Measurements from ENCODE around the genes PRELP, SOX13 and PIK3C2B.

DNA sequence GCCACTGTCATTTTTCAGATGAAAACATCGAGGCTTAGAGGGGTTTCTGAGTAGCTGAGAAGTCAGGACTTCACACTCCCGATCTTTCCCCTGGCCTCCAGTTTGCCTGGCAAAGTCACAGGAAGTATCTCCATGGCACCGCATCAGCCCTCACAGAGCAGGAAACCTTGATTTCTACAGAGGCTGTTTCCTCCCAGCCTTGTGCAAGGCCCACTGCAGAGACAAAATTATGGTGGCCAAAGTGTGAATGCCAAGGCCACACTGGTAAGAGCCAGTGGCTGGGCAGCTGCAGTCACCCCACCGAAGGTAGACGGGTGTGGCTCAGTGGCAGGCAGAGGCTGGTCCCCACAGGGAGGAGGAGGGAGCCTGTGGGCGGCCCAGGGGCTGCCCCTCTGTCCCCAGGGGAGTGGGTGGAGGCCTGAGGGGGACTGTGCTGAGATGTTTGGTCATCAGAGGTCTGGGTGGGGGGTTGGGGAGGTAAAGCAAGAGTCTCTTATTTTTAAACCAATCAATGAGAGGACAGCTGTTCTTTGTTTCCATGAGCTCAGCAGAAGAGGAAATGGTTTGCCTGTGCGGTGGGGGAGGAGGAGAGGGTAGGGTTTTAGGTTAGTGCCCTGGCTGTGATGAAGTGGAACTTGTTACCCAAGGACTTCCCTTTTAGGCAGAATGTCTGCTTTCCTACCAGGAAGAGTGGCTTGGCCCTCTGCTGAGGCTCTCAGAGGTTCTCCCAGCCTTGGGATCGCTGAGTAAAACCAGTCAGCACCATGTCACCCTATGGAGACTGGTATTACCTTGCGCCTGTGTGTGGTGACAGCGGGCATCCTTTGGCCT is 18.1 kb upstream of the BTG2 start:
- RRBS, result no CpG with 5 or more reads among the region's 10 CpGs

DNA sequence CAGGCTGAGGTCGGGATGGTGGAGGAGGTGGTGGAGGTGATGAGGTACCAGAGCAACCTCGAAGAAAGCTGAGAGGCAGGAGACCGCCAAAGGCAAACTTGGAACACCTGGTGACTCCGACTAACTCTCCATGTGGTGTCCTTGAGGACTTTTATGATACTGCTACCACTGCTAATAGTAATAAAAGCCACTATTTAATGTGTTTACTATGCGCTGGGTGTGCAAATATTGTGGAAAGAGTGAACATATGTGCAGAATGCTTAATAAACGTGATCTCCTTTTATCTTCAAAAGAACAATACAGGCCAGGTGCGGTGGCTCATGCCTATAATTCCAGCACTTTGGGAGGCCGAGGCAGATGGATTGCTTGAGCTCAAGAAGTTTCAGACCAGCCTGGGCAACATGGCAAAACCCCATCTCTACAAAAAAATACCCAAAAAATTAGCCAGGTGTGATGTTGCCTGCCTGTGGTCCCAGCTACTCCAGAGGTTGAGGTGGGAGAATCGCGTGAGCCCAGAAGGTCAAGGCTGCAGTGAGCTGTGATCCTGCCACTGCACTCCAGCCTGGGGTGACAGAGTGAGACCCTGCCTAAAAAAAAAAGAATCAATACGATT is 16.7 kb upstream of the BTG2 start:
- RRBS, result no CpG with 5 or more reads among the region's 11 CpGs

- RRBS, result no CpG with 5 or more reads among the region's 4 CpGs
Observed at GRCh38 chr1:203299015-203299563, 6.2 kb upstream of the BTG2 start.

DNA sequence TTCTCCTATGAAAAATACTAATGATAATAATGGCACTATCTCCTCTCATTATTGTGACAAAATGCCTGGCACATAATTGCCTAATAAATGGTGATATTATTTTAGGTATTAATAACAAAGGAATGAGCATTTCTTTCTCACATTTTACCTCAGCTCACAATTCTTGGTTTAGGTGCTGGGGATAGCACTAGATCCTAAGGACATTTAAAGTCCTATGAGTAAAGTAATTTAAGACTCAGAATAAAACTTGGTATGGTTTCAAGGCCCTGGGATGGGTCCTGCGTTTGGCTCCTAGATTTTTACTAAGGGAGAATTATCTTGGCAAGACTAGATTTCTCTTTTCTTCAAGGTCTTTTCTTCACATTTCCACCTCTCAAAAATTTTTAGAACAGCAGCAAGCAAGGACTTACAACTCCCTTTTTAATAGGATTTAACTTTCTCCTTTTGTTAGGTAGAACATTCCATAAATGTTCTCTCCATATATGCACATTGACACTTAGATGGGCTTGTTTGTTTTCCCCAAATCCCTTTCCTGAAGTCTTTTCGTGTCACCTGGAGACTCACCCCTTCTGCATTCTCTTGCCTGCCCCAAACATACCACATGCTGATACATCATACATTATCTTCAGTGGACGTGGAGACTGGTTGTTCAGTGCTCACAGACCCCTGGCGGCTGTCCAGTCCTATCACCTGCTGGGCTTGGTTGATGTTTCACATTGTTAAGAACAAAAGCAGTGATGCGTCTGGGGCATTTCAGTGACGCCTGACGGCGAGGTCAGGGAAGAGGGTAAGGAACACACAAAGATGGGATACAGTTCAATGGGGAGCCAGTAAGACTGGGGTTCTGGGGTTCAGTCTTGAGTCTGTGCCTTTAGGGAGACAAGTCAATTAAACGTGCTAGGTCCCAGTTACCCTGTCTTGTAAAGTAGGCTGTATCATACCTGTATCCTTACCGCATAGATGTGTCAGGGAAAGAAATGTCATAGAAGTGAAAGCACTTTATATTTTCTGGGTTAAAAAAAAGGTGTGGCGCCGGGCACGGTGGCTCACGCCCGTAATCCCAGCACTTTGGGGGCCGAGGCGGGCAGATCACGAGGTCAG is 22.3 kb downstream of the FMOD start:
- RRBS, result no CpG with 5 or more reads among the region's 18 CpGs

GRCh38 chr1:203344039-203344752 is 6.7 kb downstream of the FMOD start:
- RRBS, result no CpG with 5 or more reads among the region's 7 CpGs

DNA sequence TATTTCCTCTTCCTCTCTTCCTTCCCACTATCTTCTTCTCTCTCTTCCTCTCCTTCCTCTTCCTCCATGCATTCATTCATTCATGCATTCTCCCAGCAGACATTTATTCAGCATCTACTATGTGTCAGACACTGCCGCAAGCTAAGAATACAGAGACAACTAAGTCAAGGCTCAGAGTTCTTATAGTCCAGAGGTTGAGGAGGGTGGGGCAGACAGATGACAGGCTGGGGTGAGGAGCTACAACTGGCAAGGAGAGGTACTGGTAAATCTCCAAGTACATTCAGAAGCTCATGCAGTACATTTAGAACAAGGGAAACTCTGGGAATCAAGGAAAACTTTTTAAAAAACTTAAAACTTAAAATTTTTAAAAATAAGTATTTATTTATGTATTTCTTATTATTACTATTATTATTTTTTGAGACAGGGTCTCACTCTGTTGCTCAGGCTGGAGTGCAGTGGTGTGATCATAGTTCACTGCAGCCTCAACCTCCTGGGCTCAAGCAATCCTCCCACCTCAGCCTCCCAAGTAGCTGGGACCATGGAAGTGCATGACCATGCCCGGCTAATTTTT is 56.5 kb upstream of the FMOD start:
- RRBS, result no CpG with 5 or more reads among the region's 2 CpGs

DNA sequence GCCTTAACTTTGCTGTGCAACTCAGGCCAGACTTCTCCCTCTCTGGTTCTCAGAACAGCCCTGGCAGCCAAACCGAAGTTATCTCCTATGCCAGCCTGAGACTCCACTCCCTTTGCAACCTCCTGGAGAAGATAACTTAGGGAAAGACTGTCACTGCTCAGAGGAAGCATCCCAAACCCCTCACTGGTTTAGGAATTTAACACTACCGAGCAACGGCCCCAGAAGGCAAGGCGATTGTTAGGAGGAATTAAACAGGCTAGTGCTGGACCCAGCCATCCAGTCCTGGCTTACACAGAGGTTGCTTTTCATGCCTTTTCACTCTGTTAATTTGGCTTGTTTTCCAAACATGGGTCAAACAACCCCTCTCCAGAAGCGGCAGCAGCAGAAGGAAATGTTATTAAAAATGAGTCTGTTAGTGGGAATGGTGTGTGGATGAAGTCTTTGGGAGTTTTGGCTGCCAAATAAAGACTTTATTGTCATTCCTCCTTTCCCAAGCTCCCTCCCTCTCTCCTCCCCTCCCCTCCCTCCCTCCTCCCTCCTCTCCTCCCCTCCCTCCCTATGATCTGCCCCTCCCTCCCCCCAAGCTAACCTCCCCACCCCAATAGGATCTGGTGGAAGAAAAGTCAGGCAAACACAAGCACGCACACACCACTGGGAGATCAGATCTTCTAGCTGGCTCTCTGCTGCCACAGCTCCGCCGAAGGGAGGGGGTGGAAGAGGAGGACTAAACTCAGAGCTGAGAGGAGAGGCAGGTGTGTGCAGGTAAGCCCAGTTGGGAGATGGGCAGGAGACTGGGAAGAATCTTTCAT is at the start of gene PRELP:
Gene PRELP (plus strand): TSS at position 630 of the 809 bp plus-strand sequence.
- RRBS, result no CpG with 5 or more reads among the region's 8 CpGs

DNA sequence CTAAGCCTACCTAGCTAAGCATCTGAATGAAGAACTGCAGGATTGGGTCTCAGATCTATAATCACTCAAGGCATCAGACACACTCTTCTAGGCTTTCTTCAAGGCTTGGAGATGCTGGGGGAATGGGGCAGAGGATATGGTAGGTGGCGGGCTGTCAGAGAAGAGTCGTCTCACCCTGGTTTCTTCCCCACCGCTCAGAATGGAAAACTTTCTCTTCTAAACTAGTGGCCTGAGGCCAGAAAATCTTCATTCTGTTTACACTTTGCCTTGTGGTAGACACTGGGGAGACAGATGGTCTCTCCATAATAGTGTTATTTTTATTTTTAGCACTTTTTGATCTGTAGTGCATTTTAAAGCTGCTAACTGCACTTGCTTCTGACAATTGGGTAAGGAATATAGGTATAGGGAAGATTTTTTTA is 2.6 kb downstream of the PRELP start:
- RRBS, result no CpG with 5 or more reads among the region's 3 CpGs

GRCh38 chr1:204072774-204073820 is at the start of gene SOX13:
Gene SOX13 (plus strand): TSS chr1:204073115.
- RRBS, result under 1% methylated on average over 37 of the region's 92 CpGs

DNA sequence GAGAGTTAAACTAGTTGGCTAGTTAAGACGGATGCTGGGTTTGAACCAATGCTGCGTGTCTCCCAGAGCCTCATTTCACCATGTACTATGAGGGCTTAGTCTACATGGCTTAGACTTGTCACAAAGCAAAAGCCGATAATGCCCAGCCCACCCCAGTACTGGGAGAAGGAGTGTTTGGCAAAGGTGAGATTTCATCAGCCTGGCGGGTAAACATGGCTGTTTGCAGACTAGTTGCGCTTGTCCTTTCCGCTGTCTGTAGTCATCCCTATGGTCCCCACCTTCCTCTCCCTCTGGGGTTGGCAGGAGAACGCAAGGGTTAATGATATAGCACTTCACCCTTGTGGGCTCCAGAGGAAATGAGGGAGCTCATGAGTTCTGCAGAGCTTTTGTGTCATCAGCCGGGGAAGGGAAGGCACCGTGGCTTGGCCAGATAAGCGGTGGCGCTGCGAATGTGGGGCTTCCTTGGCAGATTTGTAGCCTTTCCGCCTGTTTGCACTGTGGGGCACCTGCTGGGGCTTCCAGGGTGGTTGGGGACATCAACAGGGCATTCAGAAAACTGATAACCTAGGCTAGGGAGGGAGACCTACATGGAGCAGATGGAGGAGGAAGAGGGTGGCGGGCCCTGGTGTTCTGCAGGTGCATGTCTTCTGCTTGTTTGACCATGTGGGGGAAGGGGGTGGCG is 29.3 kb downstream of the SOX13 start:
- RRBS, result no CpG with 5 or more reads among the region's 15 CpGs

- RRBS, result no CpG with 5 or more reads among the region's 3 CpGs
Observed at GRCh38 chr1:204128504-204128826, 23.4 kb downstream of the ETNK2 start.

GRCh38 chr1:204128827-204130066 is 22.6 kb downstream of the ETNK2 start:
- RRBS, result 15% methylated on average over 10 of the region's 32 CpGs

DNA sequence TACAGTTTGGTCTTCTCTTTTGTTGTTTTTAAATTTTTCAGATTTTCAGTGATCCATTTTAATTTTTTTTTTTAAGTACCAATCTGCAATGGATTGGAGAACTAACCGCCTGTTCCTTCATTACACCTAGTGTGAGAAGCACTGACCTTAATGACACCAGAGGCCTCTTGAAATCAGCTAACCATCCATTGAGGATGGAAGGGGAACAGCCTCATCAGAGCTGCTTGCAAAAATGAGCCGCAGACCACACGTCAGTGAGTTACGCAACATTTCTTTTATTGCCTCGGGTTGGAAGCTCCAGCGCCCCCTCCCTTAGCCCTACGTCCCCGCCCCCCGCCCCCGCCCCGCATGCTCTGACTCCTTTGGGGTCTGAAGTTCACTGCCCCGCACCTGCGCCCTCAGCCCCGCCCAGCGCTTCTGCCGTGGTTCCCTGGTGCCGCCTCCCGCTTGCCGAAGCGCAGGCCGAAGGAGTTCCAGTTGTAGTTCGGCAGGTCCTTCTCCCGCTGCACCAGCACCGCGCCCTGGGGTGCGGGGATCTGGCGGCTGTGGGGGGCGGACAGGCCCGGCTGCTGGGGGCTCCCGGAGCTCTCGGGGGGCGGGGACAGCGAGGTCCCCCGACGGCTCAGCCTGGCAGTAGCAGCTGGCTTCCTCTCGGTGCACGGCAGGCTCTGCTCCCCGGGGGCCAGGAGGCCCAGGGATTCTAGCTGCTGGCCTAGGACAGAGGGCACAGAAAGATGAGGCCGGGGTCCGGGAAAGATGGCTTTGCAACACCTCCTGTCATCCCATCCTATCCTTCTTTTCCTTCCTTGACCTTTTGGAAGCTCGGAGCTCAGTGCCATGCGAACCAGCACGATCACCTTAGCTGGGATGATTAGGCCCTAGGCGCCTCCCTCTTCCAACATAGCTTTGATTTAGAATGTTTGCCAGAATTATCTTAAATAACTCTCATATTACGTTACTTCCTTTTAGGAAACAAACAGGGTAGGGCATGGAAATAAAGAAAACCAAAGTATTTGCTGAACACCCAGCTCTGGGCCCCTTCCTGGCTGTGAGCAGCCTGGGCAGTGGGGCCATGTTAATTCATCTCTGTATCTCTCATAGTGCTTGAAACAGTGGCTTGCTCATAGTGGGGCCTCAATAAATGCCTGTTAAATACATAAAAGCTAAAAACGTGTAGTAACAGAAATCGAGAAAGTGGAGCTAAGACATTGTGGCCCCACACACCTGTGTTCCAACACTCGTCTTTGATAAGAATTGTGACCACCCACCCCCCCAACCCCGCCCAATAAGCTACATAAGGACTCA is 5.8 kb downstream of the KISS1 start:
- RRBS, result 4% methylated on average over 8 of the region's 49 CpGs

DNA sequence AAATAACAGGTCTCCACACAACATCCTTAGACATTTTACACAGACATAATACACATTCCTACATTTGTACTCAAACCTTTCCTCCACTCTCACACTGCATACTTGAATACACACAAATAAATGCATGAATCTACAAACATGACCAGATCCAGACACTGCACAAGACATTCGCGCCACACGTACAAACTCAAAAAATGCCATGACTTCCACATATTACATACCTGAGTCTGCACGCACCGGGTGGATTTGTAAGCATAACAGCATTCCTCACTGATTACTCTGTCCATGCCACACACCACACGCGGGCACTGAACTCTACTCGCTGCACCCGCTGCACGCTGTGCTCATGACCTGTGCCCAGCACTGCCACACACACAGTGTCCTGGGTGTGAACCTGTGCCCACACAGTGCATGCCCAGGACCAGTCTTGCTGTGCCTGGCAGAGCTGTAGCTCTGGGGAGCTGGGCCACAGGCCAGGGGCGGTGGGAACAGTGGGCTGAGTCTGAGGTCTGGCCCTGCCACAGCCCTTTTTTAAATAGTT is 12.0 kb upstream of the GOLT1A start:
- RRBS, result no CpG with 5 or more reads among the region's 11 CpGs

GRCh38 chr1:204268598-204269854 is 55.2 kb upstream of the GOLT1A start:
- RRBS, result 96% methylated on average over 3 of the region's 15 CpGs

DNA sequence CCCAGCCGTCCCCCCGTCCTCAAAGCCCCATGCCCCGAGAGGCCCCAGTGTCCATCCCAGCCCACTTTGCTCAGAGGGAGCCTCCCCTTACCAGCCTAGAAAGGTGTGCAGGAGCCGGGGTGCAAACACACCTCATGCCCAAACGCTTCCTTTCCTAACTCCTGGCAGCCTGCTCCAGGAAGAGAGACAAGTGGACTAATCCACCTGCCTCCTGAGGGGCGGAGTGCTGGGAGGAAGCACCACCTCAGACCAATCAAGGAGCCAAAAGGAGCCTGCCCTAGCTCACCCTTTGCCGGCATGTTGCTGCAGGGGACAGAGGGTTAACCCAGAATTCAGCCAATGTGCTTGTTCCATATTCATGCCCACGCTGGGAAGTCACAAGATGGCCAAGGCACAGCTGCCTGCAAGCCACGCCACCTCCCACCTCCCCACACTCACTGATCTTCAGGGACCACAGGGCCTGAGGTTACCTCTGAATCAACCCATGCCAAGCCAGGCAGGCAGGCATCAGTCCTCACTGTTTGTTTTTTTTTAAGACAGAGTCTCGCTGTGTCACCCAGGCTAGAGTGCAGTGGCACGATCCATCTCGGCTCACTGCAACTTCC is 27.8 kb downstream of the PLEKHA6 start:
- RRBS, result no CpG with 5 or more reads among the region's 12 CpGs

DNA sequence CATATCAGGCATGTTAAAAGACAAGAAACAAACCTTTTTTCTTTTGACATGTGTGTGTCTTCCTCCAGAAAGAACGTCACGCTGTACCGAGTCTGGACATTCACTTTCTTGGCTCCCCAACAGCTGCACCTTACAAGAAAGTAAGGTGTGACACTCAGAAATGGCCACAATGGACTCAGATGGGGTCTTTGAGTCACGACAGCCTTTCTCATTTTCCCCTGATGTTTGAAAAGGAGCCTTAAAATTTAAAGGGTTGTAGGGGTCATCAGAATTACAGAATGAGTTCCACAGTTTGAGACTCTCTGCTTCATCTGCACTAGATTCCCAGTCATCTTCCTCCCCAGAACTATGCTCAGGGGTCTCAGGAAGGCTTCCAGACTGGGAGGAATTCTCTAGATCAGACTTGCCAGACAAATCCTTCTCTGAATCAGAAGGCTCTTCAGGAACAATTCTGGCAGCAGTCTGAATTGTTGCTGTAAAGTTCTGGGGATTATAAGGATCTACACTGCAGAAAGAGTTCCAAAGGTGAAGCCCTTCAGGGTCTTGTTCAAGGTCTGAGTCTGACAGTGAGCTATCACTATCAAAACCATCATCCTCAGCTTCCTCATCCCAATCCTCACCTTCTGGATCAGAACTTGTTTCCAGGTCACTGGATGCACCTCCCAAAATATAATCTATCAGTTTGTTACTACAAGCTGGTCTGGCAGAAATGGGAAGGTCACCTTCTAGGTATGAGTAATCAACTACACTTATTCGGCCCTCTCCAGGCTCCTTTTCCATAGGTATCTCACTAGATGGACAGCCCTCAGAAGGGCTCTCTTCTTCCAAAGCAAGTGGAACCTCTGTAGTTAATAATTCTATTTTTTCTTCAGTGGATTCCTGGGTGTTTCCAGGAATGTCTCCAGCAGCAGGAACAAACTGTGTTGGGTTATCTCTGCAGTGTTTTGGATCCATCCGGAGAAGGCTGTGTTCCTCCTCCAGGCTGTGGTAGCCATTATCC is 1.9 kb downstream of the PPP1R15B start:
- RRBS, result no CpG with 5 or more reads among the region's 6 CpGs

- RRBS, result no CpG with 5 or more reads among the region's 9 CpGs
Observed at GRCh38 chr1:204453059-204453703, 41.4 kb downstream of the PIK3C2B start.

DNA sequence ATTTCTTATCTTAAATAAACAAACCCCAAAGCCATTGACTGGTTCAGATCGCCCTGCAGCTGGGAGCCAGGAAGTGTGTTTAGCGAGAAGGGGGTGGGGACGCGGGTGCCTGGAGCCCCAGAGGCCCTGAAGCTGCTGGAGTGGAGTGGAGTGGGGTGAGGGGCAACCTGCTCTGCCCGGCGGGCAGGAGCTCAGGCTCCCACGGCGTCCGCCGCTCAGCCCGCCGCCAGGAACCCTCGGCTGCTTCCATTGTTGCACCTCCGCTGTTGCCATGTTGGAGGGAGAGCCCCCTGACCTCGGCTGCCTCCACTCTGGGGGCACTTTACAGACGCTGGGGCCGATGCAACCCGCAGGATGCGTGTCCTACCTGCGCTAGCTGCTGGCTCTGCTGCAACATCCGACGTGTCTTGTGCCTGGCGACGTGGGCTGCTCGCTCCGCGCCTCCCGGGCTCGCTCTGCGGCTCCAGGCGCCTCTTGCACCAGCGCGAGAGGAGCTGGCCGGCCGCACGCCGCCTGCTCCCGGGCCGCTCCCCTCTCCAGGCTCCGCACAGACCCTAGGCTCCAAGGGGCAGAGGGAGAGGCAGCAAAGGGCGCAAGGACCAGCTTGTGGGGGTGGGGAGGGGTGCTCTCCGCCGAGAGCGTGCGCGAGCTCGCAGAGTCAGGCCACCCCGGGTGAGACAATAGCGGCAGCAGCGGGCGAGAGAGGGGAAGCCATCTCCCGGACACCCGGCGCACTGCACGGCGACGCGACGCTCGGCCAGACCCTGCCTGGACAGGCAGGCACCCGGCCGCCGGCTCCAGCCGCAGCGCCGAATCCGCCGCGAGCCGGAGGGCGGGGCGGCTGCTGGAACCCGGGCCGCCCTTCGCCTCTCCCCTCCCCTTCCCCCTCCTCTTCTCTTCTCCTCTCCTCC is at the start of gene PIK3C2B:
Gene PIK3C2B (minus strand): TSS at position 817 of the 911 bp plus-strand sequence.
- RRBS, result 1% methylated on average over 21 of the region's 75 CpGs

DNA sequence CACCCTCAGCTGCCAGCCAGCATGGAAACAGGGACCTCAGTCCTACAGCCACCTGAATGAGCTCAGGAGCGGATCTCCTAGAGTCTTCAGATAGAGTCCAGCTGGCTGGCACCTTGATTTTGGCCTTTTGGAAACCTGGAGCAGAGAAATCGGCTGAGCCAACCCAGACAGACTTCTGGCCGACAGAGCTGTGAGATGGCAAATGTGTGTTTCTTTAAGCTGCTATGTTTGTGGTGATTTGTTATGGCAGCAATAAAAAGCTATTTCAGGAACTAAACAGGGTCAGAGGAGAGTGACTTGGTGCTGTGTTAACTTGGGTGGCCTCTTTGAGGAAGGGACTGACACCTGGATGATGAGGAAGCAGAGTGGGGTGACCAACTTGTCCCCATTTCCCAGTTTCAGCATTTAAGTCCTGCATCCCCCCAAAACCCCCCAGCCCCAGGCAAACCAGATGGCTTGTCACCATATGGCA is 34.3 kb downstream of the LRRN2 start:
- RRBS, result no CpG with 5 or more reads among the region's 3 CpGs